ENCODE measurements around the gene FKTN.

GRCh38 chr9:104748628-104749177 is 1.2 kb downstream of the NIPSNAP3A start:
- RRBS: no CpG with 5 or more reads among the region's 7 CpGs

GRCh38 chr9:104814974-104815528 is 51.1 kb downstream of the NIPSNAP3B start:
- RRBS: no CpG with 5 or more reads among the region's 2 CpGs

DNA sequence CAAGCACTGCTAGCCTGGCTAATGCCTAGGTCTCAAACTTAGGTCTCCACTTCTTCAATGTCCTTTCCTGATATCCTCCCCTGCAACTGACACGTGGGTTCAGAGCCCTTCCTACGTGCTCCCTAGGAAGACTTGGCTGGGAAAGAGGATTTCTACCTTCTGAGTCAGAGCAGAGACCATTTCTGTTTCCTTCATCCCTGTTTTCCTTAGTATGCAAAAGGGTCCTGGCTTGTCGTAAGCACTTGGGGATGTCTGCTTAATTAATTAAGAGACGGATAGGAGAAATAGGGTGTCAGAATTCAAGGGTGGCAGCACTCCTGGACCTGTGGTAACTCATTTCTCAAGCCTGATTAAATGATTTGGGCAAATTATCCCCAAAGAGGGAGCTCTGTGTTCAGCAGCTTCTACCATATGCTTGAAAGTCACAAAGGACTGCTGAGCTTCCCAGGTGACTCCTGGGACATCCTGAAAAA is 20.7 kb downstream of the ABCA1 start:
- RRBS: no CpG with 5 or more reads among the region's 4 CpGs

GRCh38 chr9:104912531-104913425 is 15.2 kb downstream of the ABCA1 start:
- RRBS: no CpG with 5 or more reads among the region's 3 CpGs

DNA sequence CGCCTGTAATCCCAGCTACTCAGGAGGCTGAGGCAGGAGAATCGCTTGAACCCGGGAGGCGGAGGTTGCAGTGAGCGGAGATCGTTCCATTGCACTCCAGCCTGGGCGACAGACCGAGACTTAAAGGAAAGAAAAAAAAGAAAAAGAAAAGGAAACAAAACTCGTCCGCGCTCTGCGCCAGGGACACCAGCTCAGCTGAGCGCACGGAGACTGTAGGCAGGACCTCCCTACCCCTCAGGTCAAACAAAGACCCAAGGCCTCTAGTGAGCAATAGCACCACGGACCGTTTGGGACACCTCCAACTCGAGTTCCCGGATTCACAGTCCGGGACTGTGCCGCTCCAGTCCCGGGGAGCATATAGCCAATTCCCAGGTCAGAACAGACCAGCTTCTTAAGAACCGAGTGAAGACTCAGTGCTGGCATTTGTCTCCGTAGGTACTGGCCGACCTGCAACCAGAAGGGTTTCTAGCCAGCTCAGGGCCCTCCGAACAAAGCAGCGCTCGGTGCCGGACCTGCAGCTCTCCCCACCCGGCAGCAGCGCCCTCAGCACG is 798 bp downstream of the ABCA1 start:
- RRBS: no CpG with 5 or more reads among the region's 31 CpGs

DNA sequence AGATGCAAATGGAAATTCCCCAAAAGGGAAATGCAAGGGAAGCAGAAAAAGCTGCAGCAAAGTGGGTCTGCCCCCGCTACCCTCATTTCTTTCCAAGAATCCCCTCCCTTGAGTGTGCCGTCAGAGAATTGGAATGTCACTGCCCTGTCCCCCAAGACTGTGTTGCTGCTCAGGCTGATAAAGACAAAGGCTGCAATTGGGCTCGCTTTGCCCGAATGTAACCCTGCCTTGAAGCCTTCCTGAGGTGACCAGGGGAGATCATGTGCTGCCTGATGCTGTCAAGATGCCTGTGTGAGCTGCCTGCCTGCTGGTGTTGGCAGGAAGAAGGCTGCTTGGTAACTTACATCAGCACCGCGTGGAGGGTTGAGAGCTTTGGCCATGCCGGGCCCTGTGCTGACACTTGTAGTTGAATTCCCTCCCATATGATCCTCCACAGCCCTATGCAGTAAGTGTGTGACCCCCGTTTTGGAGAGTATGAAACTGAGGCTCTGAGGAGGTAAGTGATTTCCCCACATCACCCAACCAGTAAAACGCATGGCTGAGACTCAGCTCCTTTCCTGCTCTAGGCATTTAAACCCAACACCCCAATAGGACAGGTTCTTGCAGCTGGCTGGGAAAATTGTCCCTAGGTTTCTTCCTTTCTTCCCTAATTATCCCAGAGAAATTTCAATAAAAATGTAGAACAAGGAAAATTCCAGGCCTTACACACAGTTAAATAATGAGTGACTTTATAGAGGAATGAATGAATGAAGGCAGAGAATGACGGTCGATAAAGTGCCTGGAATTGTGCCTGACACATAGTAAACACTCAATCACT is 65.8 kb upstream of the ABCA1 start:
- RRBS: no CpG with 5 or more reads among the region's 11 CpGs

- RRBS: no CpG with 5 or more reads among the region's 10 CpGs
These were observed 105.8 kb upstream of the SLC44A1 start for GRCh38 chr9:105138491-105139118.

GRCh38 chr9:105142317-105143581 is 101.7 kb upstream of the SLC44A1 start:
- RRBS: no CpG with 5 or more reads among the region's 18 CpGs

- RRBS: no CpG with 5 or more reads among the region's 10 CpGs
These were observed 62.4 kb upstream of the FSD1L start for GRCh38 chr9:105385131-105386049.

DNA sequence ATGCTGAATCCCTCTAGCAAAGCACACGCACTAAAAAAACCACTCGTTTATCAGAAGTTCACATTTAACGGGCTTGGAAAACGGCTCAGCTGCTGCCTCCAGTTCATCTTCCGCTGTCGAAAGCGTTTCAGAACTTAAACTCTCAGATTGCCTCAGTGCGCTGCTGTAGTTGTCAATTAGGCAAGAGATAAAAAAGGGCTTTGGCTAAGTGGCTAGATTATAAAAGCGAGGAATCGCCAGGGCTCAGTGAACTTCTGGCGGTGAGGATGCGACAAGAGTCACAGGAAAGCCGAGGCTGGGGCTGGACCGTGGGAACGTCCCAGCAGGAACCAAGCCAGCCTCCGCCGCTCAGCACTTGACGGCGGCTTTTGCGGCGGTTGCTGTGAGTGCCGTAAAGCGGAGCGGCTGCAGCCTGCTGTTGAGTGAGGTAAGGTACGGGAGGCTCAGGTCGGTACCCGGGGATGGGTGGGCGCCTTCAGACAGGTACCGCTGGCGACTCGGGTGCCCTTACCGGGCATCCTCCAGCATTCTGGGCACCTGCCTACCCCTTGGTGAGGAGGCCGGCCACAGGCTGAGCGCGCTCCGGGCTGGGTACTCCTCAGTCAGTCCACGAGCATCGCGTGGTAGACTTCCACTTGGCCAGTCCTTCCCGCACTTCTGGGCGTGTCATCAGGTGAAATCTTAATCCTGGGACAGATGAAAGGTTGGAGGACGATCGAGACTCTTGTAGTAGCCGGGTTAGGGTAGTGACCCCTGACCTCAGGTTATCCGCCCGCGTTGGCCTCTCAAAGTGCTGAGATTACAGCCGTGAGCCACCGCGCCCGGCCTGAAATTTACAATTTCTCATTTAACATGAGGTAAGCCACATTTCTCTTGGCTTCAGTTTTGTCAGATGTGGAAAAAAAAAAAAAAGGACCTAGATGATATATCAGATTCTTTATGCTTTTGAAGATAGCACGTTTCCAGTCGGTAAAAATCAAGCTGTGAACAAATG is at the start of gene FKTN:
Gene FKTN, plus strand, starts transcription at position 393 of the 994 bp plus-strand sequence.
- RRBS: 1% methylated on average over 8 of the region's 53 CpGs

DNA sequence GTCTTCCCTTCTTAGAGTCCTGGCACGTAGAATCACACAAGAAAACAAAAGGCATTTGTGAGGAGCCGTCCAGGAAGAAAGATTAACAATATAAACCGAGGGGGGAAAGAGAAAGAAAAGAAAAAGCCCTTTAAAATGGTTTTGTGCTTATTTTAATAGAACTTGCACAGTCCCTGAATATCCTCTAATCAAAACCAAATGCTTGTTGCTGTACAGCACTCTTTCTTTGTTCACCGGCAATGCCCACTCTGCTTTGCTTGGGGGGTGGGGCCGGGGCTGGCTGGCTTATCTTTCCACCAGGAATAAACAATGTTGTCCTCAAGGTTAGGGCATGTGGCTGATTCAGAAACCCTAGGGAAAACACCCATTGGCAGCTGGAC is 575.7 kb upstream of the ZNF462 start:
- RRBS: no CpG with 5 or more reads among the region's 5 CpGs

DNA sequence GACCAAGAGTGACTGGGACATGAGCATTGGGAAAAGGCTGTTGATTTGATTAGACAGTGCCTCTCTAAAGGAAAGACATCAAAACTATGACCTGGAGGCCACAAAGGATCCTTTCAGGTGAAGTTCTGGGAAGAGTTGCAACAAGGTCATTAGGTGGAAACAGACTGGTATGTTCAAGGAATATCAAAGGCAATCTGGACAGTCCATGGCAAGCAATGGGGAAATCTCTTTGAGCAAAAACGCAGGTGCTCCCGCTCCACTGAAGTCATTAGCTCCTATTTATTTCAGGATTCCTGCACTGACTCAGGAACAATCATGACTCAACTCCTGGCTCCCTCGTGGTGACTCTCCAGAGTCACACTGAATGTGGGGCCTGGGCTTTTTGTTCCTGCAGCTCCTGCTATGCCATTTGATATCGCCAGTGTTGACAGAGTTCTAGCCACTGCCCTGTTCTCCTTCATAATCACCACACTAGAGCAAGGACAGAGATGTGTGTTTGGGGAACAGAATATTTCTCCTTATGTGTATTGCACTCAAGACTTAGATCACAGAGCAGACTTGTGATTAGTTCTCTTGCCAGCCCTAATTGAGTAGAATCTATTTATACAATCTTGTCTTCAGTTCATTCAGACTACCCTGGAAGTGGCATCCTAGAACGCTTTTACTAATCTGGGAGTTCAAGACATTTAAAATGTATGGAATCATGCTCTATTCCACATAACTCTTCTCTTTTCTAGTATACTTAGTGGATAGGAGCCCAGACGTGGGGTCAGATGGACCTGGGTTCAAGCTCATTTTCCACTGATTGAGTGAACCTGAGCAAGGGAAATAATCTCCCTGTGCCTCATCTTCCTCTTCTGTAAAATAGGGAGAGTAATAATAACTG is 187.1 kb upstream of the ZNF462 start:
- RRBS: no CpG with 5 or more reads among the region's 6 CpGs

GRCh38 chr9:106862594-106862806 is 466 bp upstream of the ZNF462 start:
- RRBS: no CpG with 5 or more reads among the region's 3 CpGs

- RRBS: no CpG with 5 or more reads among the region's 2 CpGs
These were observed 149.9 kb downstream of the ZNF462 start for GRCh38 chr9:107012677-107013419.

DNA sequence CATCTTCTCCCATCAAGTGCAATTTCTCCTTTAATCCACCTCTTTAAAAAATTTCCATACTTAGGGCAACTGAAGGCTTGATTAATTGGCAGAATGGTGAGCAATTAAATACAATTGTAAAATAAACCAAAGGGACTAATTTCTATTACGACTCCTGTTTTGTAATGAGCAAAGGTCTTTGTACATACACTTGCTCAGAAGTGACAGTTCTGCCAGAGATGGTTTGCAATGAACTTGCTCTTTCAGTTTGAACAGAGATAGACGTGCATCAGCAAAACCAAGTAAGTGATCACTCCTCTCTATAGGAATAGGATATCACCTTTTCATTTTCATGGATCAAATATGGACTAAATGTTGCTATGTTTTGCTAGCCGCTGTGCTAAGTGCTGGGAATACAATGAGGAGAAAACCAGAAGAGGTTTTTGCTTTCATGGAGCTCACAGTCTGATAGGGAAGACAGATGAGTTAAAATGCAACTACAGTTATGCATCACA is 110.4 kb upstream of the RAD23B start:
- RRBS: no CpG with 5 or more reads among the region's 3 CpGs

GRCh38 chr9:107175650-107176415 is 107.2 kb upstream of the RAD23B start:
- RRBS: no CpG with 5 or more reads among the region's 8 CpGs

- RRBS: no CpG with 5 or more reads among the region's 10 CpGs
These were observed 105.1 kb upstream of the RAD23B start for GRCh38 chr9:107177730-107178567.

- RRBS: no CpG with 5 or more reads among the region's 4 CpGs
These were observed 13.4 kb upstream of the RAD23B start for GRCh38 chr9:107269623-107270118.

DNA sequence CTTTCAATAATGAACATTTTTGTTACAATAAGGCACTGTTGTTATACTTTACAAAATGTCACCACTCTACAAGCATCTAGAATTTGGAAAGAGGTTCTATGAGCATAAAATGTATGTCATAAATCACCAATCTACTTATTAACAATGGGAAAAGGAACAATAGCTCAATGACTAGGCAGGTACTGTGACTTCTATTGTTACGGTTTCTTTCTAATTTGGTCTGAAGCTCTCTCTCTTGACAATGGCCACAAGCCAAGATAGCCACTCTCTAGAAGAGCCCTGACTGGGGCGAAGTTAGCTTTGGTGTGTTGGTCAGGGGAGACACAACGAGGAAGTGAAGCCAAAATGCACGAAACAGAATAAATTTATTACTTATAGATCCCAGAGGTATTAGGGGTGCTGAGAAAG is 9.5 kb upstream of the RAD23B start:
- RRBS: no CpG with 5 or more reads among the region's 4 CpGs